ENCODE data around the genes FASTKD1 and TLK1.

DNA sequence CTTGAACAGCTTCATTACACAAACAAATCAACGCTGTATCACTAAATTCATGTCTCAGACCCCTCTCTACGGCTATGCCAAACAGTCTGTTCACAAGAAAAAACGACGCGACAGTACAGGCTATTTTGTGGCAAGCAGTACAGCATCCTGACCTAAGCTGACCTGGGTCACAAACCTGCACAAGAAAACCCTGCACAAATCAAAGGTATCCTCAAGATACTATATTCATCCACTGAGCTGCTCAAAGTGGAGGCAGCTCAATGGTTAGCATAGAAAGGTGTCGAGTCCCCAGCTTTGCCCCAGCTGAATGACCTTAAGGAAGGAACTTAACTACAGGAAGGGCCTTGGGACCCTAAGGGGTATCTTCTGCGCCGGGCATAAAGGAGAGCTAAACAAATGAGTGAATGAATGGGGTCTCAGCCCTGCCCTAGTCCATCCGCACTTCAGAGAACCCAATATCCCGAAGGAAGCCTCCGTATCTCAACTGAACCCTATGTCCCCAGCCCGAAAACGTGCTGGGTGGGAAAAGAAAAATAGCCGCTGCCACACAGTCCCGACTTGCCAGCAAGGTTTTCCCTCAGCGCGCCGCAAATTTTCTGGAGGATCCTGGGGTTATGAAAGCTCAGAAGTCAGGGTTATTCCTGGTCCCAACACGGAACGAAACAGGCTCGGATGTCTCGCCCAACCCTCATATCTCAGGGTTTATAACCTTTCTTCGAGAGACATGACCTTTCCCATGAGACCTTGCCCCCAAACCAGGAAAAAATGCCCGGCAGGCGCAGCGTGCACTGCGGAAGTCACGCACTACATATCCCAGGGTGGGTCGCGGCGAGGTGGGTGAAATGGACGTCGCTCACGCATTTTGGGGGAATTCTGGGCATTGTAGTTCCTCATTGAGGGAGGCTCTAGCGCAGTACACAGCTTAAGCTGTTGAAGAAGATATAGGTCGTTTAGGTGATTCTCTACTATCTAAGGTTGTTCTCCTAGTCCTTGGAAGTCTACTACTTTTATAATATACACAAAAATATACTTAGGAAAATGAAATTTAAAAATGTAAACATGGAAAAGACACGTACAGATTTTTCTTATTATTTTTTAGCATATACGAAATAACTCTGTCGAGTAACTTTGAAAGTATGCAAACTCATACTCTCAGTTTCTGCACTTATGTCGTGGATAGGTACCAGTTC is at the start of gene FASTKD1:
Gene FASTKD1 (minus strand): TSS at position 759 of the 1,190 bp plus-strand sequence.
- PRO-cap, 2 experiments = peak in 2 of 2 experiments; most common minus-strand start position 697 of the sequence (in 1)
- RAMPAGE, long total RNA, 5 experiments = start-site peak on the minus strand in 2 of 5 experiments, centred at positions 691 to 722 of the sequence, 41 to 139 reads per replicate

DNA sequence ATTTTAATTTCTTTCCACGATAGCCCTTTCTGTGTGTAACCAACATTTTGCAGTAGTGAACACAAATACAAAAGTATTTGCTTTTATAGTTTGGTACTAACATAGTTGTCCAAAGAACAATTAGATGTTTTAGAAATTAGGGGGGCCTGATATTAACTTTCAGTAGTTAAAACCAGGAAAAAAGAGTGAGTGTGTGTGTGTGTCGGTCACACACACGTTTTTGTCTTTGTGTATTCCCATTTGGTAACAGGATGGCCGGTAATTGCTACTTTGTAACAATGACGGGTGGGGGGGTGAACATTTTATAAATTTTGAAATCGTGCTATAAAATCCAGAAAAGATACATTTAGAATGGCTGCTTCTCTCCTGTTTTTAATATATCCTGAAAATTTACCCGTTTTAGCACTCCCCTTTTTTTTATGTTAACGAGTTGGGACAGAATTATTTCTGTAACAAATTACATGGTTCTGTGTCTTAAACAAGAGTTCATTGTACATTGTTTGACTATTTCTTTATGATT is 1.6 kb downstream of the PPIG start:
- PRO-cap, 2 experiments = no peak in any of the 2 experiments
- RAMPAGE, long total RNA, 5 experiments = no peak in any of the 5 experiments

- PRO-cap, 2 experiments = no peak in any of the 2 experiments
- RAMPAGE, long total RNA, 5 experiments = no peak in any of the 5 experiments
Observed at GRCh38 chr2:169636404-169637233, 52.5 kb downstream of the PPIG start.

GRCh38 chr2:169664962-169665387 is 29.2 kb downstream of the CFAP210 start:
- PRO-cap, 2 experiments = no peak in any of the 2 experiments
- RAMPAGE, long total RNA, 5 experiments = no peak in any of the 5 experiments

GRCh38 chr2:169920566-169921450 is 93.6 kb downstream of the UBR3 start:
- PRO-cap, 2 experiments = no peak in any of the 2 experiments
- RAMPAGE, long total RNA, 5 experiments = no peak in any of the 5 experiments

- PRO-cap, 2 experiments = no peak in any of the 2 experiments
- RAMPAGE, long total RNA, 5 experiments = no peak in any of the 5 experiments
Observed at GRCh38 chr2:170089944-170090798, 87.8 kb upstream of the MYO3B start.

DNA sequence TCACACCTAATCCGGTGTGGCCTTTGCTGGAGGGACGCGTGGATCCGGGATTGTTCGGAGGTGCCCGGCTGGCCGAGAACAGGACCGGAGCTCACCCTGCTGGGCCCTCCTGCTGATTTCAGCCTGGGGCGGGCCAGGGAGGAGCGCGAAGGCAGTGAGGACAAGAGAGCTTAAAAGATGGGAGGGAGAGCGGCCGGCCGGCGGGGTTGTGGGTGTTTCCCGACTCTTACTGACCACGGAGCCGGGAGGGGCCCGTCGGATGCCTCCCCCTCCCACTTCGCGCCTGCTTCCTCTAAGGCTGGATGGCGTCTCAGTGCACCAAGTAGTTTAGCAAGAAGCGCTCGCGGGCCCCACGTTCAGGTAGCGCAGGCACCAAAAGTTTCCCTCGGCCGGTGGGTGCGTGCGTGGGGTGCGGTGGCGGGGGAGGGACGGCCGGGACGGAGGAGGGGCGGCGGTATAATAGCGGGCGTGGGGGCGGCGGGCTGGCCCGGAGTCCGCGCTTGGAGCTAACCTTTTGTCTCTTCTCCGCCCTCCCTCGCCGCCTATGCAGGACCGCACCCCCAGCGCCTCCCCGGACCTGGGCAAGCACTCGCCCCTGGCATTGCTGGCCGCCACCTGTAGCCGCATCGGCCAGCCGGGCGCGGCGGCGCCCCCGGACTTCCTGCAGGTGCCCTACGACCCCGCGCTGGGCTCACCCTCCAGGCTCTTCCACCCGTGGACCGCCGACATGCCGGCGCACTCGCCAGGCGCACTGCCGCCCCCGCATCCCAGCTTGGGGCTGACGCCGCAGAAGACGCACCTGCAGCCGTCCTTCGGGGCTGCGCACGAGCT is 787 bp downstream of the SP5 start:
- PRO-cap, 2 experiments = no peak in any of the 2 experiments
- RAMPAGE, long total RNA, 5 experiments = no peak in any of the 5 experiments

GRCh38 chr2:170972849-170973228 is 43.8 kb downstream of the GORASP2 start:
- PRO-cap, 2 experiments = no peak in any of the 2 experiments
- RAMPAGE, long total RNA, 5 experiments = no peak in any of the 5 experiments

DNA sequence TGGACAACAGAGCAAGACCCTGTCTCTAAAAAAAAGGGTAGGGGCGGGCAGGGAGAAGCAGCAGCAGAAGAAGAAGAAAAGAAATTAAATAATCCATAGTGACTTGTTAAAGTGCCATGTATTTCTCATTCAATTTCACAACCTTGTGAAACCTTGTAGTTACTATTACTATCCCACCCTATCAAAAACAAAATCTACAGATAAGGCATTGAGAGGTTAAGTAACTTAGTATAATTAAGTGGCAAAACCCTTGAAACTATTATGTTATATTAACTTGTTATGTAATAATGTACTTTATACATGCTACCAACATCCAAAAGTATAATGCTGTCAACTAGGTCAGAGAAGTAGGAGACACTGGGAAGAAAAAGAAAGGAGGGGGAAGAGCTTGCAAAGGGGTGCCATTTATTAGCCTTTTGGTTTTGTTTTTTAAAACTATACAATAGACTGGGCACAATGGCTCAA is 11.5 kb downstream of the TLK1 start:
- PRO-cap, 2 experiments = no peak in any of the 2 experiments
- RAMPAGE, long total RNA, 5 experiments = no peak in any of the 5 experiments

- PRO-cap, 2 experiments = peak in 2 of 2 experiments; most common plus-strand start chr2:171160361 (in 2); most common minus-strand start chr2:171160170 (in 1)
- RAMPAGE, long total RNA, 5 experiments = start-site peak on the minus strand in 1 of 5 experiments, at chr2:171160517-171160628 at its widest, 796 reads per replicate
Observed at GRCh38 chr2:171159993-171160985, at the start of gene TLK1. TLK1 (minus strand) TSS chr2:171160893.

DNA sequence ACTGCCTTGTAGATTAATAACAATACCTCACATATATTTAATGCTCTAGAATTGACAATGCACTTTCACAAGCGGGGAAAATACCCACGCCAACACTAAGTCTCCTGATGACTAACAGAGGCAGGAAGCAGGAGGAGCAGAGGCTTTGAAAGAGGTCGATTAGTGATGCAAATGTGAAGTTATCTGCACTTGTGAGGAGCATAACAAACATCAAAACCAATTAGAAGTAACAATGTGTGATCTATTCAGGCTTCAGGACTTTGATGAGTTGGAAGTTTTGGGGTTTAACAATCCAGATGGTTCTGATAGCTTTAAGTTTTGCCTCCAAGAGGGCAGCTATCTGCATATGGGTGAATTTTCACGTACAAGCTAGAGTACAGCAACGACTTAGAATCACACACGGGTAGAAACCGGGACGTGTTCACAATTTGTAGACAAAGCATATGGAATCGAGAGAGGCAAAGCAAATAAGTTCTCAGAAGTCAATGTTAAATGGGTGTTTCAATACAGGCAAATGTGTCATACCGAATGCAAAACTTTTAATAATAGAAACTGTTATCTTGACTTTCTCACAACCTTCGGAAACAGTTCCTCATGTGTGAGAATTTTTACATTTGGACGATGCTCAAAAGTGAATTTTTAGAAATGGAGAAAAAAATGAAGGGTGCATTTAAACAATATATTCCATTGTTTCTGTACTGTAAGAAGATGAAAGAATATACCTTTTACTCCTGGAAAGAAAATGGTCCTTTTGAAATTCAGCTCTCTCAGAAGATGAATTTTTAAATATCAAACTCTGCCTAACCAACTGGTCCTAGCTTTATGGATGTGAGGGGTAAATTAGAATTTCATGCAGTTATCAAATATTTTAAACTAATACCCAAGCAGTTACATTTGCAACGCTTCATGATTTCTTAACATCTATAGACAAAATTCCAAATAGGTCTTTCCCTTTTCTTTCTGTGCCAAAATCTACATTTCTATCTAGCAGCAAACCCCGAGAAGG is 114.3 kb downstream of the METTL8 start:
- PRO-cap, 2 experiments = no peak in any of the 2 experiments
- RAMPAGE, long total RNA, 5 experiments = no peak in any of the 5 experiments

DNA sequence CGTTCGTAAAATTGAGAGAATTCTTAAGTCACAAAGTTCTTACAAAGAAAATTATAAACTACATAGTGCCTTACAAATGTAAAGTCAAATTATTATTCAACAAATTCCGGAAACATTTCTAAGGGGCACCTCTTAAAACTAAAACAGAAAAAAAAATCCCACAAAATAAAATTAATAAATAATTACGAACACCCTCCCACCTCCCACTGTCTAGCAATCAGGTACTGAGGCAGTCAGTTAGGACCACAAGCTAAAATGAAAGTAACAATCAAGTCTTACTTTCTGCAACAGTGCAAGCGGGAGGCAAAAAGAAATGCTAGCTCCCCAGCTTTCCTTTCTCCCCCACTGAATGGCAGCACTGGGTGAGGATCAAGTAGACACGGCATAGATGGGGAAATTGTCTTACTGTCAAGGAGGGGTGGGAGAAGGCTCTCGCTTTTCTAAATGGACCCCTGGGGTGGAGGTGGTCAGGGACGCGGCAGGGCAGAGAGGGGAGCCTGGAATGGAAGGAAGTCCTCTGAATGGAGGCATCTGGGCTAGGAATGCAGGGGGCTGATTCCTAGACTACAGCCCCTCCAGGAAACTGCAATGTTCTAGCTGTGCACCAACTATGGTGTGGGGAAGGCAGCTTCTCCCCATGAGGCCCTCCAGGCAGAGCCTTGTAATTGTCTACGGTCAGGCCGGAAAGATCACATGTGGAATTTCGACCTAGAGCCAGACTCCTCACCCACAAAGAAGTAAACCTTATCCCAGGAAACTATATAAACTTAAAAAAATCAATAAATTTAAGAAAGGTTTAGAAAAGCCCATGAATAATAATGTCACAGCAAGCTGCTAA is 24.3 kb downstream of the METTL8 start:
- PRO-cap, 2 experiments = no peak in any of the 2 experiments
- RAMPAGE, long total RNA, 5 experiments = no peak in any of the 5 experiments

- PRO-cap, 2 experiments = no peak in any of the 2 experiments
- RAMPAGE, long total RNA, 5 experiments = no peak in any of the 5 experiments
Observed at GRCh38 chr2:171480876-171481680, 41.2 kb upstream of the CYBRD1 start.

DNA sequence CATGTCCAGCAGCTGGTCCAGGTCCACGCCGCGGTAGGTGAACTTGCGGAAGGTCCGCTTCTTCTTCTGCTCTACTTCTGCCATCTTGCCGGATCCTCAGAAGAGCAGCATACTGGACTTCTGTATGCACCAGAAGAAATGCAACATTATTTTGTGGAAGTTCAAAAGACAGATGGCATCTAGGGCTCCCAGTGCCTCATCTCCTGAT is 4.7 kb upstream of the CYBRD1 start:
- PRO-cap, 2 experiments = no peak in any of the 2 experiments
- RAMPAGE, long total RNA, 5 experiments = start-site peak on the minus strand in 3 of 5 experiments, centred at positions 94 to 104 of the sequence, 11 to 361 reads per replicate

DNA sequence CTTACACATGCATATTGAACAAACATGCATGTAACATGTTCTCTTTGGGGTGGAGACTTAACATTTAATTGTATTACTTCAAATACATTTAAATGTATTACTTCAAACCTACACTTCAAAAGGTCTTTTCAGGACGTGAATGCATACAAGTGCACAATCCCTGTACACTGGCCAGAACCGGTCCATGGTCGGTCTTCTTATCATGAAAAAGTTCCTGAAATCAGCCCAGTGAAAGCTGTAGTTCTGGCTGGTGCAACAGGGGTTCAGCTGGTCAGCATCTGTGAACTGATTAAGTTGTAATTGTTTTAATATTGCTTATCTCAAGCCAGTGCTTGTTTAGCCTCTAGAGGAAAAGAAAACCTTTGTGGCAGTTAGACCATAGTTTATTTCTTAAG is 940 bp upstream of the CYBRD1 start:
- PRO-cap, 2 experiments = no peak in any of the 2 experiments
- RAMPAGE, long total RNA, 5 experiments = no peak in any of the 5 experiments

DNA sequence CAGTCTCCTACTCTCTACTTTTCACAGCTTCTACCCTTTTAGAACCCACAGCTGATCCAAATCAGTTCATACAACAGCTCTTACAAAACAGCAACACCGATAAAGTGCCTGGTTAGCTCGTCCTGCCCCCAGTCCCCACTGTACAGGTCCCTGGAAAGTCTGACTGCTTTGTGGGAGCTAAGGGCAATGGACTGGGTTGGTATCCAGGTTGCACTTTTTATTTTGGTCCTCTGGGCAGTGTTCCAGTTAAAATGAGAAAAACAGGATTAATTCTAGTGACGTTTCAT is 53.1 kb upstream of the ITGA6 start:
- PRO-cap, 2 experiments = no peak in any of the 2 experiments
- RAMPAGE, long total RNA, 5 experiments = no peak in any of the 5 experiments

- PRO-cap, 2 experiments = no peak in any of the 2 experiments
- RAMPAGE, long total RNA, 5 experiments = no peak in any of the 5 experiments
Observed at GRCh38 chr2:172427079-172427253, 420 bp upstream of the ITGA6 start.

DNA sequence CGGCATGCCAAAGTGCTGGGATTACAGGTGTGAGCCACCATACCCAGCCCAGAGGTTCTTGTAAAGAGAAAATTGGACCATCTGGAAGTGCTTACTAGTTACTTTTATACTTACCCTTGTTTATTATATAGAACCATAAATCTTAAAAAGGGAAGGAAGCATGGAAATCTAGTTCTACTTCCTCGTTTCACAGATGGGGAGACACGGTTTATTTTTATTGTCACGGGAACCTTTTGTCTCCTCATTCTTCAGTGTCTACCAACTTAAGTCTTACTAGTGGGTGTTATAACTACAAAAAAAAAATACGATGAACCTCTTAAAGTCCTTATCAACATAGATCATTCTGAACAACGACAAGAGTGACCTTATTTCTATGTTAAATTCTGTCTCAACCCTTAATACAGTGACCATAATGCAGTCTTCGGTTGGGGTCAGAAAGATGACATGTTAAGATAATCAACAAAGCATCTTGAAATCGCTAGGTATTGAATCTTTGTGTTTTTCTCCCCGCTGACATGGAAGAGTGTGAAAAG is 45.7 kb upstream of the PDK1 start:
- PRO-cap, 2 experiments = no peak in any of the 2 experiments
- RAMPAGE, long total RNA, 5 experiments = no peak in any of the 5 experiments

- PRO-cap, 2 experiments = peak in 1 of 2 experiments; most common plus-strand start chr2:172928154 (in 1); most common minus-strand start chr2:172928050 (in 1)
- RAMPAGE, long total RNA, 5 experiments = no peak in any of the 5 experiments
Observed at GRCh38 chr2:172927490-172928531, 147.8 kb upstream of the MAP3K20 start.

- PRO-cap, 2 experiments = peak in 2 of 2 experiments; most common plus-strand start chr2:172985764 (in 1); most common minus-strand start chr2:172985597 (in 2)
- RAMPAGE, long total RNA, 5 experiments = no peak in any of the 5 experiments
Observed at GRCh38 chr2:172985253-172985984, 90.2 kb upstream of the MAP3K20 start.

Data from thyroid gland (tissue), 7 donors.